SK-MEL-5 (cell line): ENCODE results near the gene EED.

RAMPAGE:
- cytosol, long total RNA: no peak
- long total RNA: no peak
- nucleus, long total RNA: no peak
Measured at GRCh38 chr11:85795802-85796238, 15.1 kb downstream of the SYTL2 start.

DNA sequence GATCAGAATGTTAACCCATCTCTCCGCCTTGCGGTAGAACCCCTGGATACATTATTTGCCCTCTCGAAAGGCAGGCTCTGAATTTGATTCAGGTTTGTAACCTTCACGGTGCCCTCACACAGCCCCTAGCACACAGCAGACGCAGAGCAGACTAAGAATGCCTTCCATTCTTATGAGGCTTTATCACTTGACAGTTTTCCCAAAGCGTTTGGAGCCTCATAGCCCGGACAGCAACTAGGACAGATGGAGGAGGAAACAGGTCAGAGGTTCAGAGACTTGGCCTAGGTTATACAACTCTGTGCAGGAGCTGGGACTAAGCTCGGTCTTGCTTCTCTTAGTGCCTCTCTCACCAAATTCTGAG lies 290 bp downstream of the CCDC83 start:
RAMPAGE:
- cytosol, long total RNA: no peak
- long total RNA: no peak
- nucleus, long total RNA: no peak

RAMPAGE:
- cytosol, long total RNA: no peak
- long total RNA: no peak
- nucleus, long total RNA: no peak
Measured at GRCh38 chr11:85955573-85956300, 100.6 kb downstream of the CCDC83 start.

GRCh38 chr11:85966735-85968053 lies 101.7 kb downstream of the PICALM start:
RAMPAGE:
- cytosol, long total RNA: no peak
- long total RNA: no peak
- nucleus, long total RNA: no peak

GRCh38 chr11:85985070-85985978 lies 83.6 kb downstream of the PICALM start:
RAMPAGE:
- cytosol, long total RNA: no peak
- long total RNA: no peak
- nucleus, long total RNA: no peak

GRCh38 chr11:86019757-86020514 lies 48.9 kb downstream of the PICALM start:
RAMPAGE:
- cytosol, long total RNA: no peak
- long total RNA: no peak
- nucleus, long total RNA: no peak

GRCh38 chr11:86066887-86067992 lies 1.6 kb downstream of the PICALM start:
RAMPAGE:
- cytosol, long total RNA: no peak
- long total RNA: no peak
- nucleus, long total RNA: no peak

DNA sequence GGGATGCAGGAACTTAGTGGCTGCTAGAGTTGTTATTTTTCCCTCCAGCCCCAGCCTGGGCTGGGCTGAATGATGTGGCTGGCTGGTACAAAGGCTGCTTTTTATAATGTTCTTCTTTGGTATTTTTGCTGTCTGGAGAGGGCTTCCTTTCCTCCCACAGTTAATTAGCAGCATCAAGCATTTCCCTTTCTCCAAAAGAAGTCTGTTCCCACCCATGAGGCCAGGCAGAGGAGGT lies 82.9 kb upstream of the PICALM start:
RAMPAGE:
- cytosol, long total RNA: no peak
- long total RNA: no peak
- nucleus, long total RNA: no peak

RAMPAGE:
- cytosol, long total RNA: start-site peak on the plus strand at chr11:86244781-86244793, 56 and 36 reads in 2 replicates; start-site peak on the plus strand at chr11:86245194-86245238, 277 and 225 reads in 2 replicates
- long total RNA: start-site peak on the plus strand at chr11:86244748-86244801, 32 and 26 reads in 2 replicates; start-site peak on the plus strand at chr11:86245183-86245238, 96 and 126 reads in 2 replicates
- nucleus, long total RNA: start-site peak on the plus strand at chr11:86245192-86245238, 485 and 107 reads in 2 replicates
Measured at GRCh38 chr11:86244649-86245741, at the start of gene EED. Gene EED (plus strand): TSS chr11:86244753.

GRCh38 chr11:86476054-86476599 lies 101.4 kb downstream of the CCDC81 start:
RAMPAGE:
- cytosol, long total RNA: no peak
- long total RNA: no peak
- nucleus, long total RNA: no peak

RAMPAGE:
- cytosol, long total RNA: no peak
- long total RNA: no peak
- nucleus, long total RNA: no peak
Measured at GRCh38 chr11:86486578-86486931, 111.9 kb downstream of the CCDC81 start.

DNA sequence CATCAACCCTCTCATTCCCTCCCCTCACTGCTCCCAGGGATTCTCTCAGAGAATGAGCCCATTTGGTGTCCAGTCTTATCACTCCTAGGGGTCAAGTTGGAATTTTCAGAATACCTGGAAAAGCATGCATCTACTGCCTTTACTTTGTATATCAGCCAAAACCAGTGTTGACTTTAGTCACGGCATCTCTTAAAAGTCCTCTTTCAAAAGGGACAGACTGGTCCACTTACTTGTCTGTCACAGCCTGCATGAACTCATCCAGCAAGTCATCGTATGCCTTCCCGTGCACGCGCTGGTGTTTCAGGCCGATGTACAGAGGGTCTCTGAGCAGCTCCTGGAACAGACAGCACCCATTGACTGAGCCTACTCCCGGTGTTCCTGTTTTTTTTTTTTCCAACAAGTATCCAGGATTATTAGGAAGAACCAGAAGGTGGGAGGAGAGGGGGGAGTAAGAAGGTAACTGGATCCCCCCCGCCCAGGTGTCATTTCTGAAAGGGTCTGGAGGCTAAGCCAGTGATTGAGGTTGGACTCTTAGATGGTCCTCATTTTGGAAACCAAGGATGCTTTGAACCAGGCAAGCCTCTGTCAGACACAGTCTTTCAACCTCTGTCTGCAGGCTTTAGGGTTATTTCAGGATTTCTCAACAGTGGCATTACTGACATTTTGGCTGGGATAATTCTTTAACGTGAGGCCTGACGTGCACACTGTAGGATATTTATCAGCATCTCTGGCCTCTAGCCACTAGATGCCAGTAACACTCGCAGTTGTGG lies 112.6 kb downstream of the CCDC81 start:
RAMPAGE:
- cytosol, long total RNA: no peak
- long total RNA: no peak
- nucleus, long total RNA: no peak

RAMPAGE:
- cytosol, long total RNA: no peak
- long total RNA: no peak
- nucleus, long total RNA: no peak
Measured at GRCh38 chr11:86524378-86524693, 149.6 kb downstream of the CCDC81 start.

DNA sequence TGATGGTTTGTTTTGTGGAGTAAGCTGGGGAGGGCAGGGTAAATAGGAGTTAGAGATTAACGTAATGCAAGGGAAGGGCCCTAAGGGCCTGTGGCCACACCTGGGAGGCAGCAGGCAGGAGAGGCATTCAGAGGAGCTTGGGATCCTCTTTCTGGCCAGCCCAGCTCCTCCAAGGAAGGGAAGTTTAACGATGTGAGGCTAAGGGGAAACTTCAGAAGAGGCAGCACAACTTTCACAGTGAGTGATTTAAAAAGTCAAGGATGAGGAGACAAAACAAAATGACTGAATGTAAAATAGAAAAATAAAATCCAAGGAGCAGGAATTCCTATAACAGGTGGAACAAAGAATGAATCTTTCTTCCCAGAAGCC lies 197.1 kb downstream of the CCDC81 start:
RAMPAGE:
- cytosol, long total RNA: no peak
- long total RNA: no peak
- nucleus, long total RNA: no peak

DNA sequence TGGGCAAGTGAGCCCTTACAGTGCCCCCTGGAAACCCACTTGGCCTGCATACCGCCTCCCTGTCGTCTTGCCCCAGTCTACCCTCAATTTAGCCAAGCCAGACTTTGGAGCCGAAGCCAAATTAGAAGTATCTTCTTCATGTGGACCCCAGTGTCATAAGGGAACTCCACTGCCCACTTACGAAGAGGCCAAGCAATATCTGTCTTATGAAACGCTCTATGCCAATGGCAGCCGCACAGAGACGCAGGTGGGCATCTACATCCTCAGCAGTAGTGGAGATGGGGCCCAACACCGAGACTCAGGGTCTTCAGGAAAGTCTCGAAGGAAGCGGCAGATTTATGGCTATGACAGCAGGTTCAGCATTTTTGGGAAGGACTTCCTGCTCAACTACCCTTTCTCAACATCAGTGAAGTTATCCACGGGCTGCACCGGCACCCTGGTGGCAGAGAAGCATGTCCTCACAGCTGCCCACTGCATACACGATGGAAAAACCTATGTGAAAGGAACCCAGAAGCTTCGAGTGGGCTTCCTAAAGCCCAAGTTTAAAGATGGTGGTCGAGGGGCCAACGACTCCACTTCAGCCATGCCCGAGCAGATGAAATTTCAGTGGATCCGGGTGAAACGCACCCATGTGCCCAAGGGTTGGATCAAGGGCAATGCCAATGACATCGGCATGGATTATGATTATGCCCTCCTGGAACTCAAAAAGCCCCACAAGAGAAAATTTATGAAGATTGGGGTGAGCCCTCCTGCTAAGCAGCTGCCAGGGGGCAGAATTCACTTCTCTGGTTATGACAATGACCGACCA lies 7.6 kb downstream of the PRSS23 start:
RAMPAGE:
- cytosol, long total RNA: no peak
- long total RNA: no peak
- nucleus, long total RNA: no peak

RAMPAGE:
- cytosol, long total RNA: no peak
- long total RNA: no peak
- nucleus, long total RNA: no peak
Measured at GRCh38 chr11:86808540-86809299, 8.4 kb downstream of the PRSS23 start.

GRCh38 chr11:86811567-86812076 lies 11.3 kb downstream of the PRSS23 start:
RAMPAGE:
- cytosol, long total RNA: no peak
- long total RNA: no peak
- nucleus, long total RNA: no peak

DNA sequence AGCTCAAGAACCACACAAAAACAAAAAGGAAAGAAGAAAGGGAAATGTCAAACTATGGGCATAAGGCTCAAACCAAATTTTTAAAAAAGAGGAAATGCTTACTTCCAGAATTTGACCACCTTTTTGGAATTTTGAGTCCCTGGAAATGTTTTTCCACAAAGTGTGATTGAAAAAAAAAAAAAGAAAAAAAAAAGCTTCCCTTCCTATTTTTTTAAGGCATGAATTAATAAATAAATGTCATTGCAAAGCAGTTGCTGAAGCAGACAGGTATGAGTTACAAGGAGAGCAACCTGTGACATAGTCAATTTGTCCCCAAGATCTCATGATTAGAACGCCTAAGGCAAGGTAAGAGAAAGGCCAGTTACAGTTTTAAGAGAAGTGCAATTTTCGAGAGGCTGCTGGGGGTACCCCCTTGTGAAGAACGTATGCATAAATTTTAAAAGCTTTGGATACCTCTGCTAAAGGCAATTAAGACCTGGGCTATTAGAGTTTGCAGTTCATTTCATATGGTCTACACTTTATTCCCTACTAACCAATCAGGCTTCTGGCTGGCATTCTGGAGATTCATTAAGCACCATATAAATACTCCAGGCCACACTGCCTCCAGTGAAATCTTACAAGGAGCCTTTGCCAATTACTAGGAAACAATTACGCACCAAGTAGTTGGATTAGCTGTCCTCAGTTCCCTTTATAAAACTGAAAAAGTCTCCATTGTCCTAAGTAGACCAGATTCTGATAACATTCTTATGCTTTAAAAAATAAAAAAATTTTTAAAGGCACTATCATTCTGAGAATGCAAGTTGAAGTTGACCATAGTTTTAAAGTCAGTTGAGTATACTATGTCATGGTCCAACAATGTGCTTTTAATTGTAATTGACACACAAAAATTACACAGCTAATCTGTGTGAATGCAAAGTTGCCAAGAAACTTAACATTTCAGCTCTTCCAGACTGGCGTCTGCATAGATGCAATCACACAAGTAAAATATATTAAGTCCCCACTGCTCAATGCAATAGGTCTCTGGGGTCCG lies 5.6 kb downstream of the FZD4 start:
RAMPAGE:
- cytosol, long total RNA: no peak
- long total RNA: no peak
- nucleus, long total RNA: no peak

RAMPAGE:
- cytosol, long total RNA: no peak
- long total RNA: no peak
- nucleus, long total RNA: no peak
Measured at GRCh38 chr11:86982043-86982573, 26.9 kb upstream of the FZD4 start.

DNA sequence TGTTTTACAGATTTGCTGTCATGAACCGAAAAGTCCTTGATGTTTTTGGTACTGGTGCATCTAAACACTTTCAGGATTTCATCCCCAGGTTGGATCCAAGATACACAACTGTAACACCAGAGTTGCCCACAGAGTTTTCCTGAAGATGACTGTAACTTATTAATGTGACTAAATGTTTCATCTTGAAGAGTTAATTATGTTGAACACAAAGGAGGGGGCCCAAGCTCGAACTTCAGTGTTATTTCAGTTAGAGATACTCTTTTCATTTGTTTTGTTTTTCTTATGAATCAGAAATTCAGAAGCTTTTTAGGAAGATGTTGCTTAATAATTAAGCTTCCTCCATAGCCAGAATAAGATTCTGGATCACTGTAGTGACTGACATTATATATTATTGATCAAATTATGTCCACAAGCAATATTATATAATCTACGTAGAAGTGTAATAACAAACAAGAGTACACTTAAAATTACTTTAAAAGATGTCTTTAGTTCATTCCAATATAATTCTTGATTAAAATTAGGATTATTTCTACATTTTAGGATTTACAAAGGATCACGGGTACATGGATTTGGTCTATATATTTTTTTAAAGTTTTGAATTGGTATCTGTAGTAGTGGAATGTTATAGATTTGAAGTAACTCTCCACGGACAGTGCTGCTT lies 283.6 kb downstream of the TMEM135 start:
RAMPAGE:
- cytosol, long total RNA: no peak
- long total RNA: no peak
- nucleus, long total RNA: no peak